Neural progenitor cell (in vitro differentiated cells): ENCODE results near the genes CDC42SE2 and RAPGEF6.

- RAMPAGE, long total RNA: no peak
Observed at GRCh38 chr5:131262831-131263195, 1.0 kb upstream of the CDC42SE2 start.

DNA sequence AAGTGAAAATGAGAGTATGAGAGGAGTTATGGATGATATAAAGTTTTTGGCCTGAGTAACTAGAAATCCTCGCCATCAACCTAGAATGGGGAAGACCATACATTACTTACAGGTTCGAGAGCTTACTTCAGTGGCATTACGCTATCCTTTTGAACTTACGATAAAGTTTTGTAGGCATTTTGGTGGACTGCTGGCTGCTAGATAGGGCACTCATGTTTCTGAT is 746 bp upstream of the CDC42SE2 start:
- RAMPAGE, long total RNA: no peak

- RAMPAGE, long total RNA: no peak
Observed at GRCh38 chr5:131263419-131264547, at the start of gene CDC42SE2. Gene CDC42SE2 (plus strand): TSS chr5:131264053.

DNA sequence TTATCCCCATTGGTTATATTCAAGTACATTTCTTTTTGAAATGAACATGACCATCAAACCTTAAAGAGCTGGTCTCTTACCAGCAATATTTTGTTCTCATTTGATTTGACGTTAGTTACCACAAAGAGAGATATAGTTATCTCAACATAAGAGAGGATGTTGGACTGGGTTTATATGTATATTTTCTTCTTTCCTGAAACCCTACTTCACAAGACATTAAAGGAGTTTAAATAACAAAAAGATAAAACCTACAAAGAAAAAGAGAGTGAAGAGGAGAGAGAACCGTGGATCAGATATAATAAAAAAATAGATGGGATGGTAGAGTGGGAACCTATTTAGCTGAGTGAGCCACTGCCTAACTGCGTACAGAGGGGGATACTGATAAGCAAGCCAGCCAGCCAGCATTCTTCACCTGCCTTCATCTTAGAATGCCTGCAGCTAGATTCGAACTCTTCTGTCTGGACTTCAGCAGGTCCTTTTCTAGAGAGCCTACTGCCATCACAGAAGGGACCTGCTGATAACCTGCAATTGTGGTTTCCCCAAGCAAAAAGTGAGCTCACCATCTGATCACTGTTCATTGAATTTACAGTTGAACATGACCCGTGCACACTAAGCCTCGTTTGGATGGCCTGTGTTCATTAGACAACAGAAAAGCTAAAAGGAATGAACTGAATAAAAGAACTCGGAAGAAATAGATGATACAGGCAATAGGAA is 109.3 kb downstream of the CDC42SE2 start:
- RAMPAGE, long total RNA: no peak

DNA sequence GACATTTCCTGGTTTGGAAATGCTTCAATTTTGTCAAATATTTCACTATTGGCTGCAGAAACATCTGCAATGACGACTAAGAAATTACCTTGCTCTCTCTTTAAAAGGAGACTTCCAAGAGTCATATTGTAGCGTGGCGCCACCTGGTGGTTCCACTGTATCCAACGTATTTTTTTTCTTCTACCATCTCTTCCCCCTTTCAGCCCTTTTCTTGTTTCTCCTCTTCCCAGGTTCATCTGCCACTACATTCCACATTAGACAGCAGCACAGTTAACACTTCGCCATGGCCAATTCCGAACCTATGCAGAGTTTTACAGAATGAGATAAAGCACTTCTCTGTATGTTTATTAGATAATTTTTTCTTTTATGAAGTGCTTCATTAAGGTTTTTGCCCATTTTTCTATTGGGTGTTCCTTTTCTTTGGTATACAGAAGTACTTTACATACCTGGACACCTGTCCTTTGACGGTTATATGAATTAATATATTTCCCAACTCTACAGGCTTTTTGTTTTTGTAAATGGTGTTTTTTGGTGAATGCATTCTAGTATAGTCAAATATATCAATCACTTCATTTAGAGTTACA is 153.6 kb downstream of the CDC42SE2 start:
- RAMPAGE, long total RNA: no peak

DNA sequence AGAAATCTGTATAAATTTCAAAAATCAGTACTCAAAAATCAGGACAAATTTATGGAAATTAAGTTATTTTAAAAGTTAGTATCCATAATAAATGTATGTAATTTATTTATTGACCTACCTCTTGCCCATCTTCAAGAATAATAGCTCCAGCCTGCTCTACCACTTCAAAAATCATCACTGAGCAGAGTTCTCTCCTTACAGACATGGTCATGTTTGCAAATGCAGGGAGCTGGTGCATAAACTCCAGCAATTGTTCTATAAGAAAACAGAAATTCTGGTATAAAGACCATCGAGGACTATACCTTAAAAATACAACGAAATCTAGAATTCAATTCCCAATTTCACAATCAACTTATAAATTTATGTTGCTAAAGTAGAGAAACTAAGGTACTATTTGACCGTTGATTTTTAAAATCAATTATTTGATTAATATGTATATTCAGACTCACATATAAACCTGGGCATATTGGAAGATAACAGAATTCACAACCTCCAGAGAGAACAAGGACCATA is 127.0 kb downstream of the RAPGEF6 start:
- RAMPAGE, long total RNA: no peak

DNA sequence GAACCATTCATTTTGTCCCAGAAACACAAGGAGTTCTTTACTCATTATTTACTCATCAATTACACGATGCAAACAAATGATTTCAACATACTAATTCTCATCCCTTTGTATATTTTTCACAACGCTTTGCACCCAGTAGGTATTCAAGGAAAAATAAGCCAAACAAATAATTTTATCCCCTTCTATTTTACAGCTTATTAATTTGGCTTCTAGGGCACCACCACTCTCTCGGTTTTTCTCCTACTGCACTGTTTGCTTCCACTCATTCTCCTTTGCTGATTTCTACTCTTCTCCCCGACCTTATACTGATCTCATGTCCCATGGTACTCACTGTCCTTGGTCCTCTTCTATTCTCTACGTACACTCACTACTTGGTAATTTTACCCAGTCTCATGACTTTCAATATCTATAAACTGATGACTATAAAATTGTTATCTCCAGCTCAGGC is 4.2 kb downstream of the RAPGEF6 start:
- RAMPAGE, long total RNA: no peak

- RAMPAGE, long total RNA: no peak
Observed at GRCh38 chr5:131634503-131635278, at the start of gene RAPGEF6. Gene RAPGEF6 (minus strand): TSS chr5:131635229.

DNA sequence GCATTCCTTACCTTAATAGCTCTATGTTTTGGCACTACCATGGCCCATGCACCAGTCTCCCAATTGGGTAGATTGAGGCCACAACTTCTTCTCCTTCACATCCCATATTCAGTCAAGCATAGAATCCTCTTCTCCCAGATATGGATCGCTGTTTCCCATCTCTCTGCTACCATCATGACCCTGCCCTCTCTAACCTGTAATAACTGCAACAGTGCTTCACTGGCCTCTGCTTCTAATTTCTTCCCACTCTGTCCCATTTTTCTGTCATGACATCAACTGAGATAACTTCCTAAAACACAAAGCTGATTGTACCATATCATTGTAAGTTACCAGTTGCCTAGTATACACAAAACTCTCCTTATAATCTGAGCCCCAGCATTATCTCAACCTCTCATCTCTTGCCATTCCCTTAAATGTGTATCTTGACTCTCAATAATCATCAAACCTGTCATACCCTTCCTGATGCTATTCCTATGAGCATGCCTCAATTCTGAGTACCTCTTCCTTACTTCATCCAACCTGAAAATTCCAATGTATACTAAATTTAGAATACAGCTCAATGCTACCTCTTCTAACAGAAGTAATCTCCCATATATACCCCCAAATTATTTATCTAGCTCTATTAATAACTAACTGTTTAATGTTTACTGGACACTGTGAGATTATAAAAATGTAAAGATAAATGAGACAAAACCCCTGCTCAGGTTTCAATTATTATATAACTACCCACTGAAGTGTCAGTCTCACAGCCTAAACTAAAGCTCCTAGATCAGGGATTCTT is 24.0 kb downstream of the FNIP1 start:
- RAMPAGE, long total RNA: no peak

DNA sequence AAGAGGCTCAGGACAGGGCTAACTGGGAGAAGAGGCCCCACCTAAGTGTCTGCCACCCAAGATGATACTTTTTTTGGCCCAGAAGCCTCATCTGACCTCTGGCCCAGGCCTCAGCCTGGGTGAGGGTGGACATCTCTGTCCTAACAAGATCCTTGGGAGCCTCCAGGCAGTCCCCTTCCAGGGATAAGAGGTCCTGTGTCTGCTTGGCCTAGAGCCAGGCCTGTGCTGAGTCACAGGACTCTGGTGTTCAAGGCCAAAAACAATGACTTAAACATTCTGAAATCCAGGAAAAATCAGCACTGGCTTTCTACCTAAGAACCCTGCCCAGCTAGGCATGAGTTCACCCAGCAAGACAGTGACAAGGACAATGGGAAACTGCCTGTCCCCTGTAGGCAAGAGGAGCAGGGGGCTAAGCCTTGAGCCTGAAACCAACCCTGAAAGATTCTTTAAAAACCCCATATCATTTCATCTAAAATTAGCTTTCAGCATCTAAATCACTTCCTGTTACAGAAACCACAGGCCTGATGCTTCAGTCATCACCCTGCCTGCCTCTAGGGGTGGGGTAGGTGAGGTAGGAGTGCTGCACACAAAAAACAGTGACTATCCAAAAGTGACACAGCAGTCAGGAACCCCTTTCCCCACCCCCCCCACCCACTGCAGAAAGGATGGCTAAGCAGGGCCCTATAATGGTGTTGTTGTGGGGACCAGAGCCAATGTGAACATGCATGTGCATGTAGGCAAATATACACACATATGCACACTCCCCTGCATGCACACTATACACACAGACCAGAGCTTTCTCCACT is 29.9 kb downstream of the CSF2 start:
- RAMPAGE, long total RNA: no peak

DNA sequence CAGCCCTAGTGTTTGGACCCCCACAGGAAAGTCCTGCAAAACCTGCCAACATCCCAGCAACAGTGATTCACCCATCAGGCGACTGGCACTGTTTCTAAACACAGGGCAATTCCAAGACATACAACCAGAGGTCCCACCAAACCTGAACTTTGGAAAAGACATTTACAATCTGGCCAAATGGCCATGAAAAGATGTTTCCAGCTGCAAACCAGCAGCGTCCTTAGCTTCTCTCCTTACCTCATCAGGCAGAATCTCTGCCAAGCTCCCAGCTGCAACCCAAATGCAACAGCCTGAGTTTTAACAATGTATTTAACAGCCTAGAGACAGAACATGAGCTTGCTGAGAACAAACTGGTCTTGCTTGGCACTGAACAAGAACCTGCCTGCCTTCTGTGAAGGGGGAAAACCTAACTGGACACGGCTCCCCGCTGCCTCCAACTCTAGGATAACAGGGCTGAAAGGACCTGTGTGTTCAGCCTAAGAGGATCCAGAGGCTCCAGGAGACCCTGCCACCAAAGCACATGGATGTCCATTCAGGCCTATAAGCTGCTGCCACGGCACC is 5.8 kb downstream of the P4HA2 start:
- RAMPAGE, long total RNA: no peak

GRCh38 chr5:132292978-132293191 is 1.3 kb upstream of the SLC22A4 start:
- RAMPAGE, long total RNA: no peak

DNA sequence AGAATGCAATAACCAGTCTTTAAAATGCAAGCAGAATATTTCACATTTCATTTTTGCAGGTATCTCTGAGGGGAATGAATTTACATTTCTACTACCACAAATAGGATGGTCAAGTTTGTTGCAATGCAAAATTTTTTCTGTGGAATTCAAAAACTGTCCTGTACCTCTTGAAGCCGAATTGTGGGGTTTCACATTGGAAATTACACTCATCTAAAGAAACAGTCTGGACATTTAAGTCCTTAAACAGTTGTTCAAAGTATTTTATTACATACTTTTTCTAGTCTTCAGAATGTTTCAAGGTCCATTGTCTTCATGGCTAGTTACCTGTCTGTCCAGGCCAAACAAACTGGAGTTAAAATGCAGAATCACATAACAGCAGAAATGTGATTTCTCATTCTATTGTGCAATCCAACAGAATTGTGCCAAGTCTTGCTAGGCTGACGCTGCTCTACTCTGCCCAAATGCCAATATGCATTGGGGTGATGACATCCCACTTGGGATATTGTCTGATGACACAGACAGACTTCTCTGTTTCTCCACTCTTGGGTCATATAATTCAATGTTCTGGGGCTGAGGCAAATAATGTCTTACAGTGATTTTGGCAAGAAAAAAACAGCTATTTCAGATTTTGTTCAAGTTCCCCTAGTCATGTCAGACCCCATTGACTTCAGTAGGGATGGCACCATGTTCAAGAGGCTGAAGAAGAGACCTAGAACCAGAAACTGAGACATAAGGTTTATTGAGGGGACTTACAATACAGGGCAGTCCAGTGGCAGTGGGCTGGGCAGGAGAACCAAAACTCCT is 5.2 kb upstream of the SLC22A5 start:
- RAMPAGE, long total RNA: no peak

DNA sequence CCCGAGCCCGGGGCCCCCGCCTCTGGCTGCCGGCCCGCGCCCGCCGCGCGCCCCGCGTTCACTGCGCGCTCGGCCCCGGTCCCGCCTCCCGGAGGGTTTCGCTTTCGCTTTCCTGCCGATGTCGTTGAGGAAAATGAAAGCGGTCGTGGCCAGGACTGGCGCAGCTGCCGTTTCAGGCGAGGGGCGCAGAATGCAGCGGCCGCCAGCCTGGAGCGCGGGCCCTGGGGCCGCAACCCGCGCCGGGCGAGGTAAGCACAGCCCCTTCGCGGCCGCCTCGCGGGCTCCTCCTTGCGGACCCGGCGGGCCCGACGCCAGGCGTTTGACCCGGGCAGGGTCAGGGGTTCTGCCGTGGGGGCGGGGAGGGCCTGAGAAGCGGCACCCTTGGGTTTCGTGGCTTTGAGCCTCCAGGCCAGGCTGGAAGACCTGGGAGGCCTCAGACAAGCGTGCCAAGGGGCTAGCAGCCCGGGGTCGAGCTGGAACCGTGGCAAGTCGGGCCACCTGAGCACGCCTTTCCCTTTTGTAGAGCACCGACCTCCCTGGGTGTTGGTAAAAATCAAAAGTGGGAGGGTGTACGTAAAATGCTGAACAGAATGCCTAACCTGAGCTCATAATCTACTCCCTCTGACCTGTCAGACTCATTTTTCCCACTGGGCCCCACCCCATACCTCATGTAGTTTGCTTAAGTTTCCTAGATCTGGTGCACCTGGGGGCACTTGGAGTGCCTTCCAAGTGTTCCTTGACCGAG is 41.5 kb downstream of the SLC22A5 start:
- RAMPAGE, long total RNA: no peak

DNA sequence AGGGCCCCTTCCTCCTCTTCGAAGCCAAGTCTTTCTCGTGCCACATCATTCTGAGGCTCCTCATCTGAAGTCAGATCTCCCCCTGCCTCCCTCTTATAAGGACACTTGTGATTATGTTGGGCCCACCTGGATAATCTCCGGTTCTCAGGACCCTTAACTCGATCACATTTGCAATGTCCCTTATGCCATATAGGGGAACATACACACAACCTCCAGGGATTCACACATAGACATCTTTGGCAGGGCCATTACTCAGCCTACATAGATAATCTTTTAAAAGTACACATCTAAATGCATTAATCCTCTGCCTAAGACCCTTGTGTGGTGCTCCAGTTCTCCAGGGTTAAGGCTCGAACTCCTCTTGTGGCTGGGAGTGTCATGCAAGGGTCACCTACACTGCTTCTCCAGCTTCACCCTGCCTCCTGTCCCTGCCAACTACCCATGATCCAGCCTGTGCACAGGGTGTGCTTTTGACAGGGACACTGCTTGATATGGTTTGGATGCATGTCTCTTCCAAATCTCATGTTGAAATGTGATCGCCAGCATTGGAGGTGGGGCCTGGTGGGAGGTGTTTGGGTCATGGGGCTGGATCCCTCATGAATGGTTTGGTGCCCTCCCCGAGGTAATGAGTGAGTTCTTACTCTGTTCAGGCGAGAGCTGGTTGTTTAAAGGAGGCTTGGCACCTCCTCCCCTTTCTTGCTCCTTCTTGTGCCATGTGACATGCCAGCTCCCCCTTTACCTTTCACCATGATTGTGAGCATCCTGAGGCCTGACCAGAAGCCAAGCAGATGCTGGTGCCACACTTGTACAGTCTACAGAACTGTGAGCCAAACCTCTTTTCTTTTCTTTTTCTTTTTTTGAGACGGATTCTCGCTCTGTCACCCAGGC is 48.4 kb downstream of the SLC22A5 start:
- RAMPAGE, long total RNA: no peak

- RAMPAGE, long total RNA: no peak
Observed at GRCh38 chr5:132419611-132420018, 50.1 kb downstream of the SLC22A5 start.

- RAMPAGE, long total RNA: no peak
Observed at GRCh38 chr5:132446658-132447014, 43.9 kb downstream of the IRF1 start.

GRCh38 chr5:132485374-132486188 is 5.0 kb downstream of the IRF1 start:
- RAMPAGE, long total RNA: no peak

GRCh38 chr5:132486189-132486813 is 4.3 kb downstream of the IRF1 start:
- RAMPAGE, long total RNA: no peak

DNA sequence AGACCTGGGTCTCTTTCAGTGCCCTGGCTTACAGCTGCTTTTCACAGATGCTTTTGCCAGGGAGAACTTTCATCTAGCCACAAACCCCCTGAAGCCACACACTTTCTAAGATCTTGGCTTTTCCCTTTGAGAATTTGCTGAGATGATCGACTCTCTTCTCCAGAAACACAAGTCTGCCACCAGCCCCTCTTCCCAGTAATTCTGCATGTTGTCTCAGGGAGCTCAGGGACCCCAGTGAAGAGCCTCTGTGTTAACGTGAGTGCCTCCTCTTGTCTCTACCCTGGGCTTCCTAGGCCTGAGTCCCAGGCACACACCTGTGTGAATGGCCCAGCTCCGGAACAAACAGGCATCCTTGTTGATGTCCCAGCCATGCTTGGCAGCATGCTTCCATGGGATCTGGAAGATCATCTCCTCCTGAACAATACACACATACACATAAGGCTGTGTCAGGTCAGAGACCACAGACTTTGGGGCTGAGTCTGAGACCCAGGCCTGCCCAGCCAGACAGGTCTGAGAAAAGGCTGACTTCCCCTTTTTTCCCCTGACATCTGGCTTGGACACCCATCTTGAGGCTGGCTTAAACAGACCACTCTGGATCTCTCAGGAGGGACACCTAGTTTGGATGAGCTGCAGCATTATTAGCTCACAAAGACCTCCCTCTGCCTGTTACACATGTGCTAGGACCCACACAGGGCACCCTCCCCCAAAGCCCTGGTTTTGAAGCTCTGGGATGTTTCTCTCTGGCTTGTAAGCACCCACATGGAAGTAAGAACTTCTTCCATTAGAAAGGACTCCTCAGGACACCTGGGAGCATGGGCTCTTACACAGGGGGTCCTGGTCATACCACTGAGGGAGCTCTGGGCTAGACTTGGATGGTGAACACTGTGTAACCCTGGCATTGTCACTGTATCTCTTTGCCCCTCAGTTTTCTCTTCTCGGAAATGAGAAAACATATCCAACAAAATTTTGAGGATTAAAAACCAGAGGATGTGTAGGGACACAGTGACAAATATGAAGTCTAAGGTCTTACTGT is 2.6 kb downstream of the IRF1 start:
- RAMPAGE, long total RNA: no peak